Suprapubic skin (tissue), 4 donors: ENCODE measurements around a stretch of chr18.

DNA sequence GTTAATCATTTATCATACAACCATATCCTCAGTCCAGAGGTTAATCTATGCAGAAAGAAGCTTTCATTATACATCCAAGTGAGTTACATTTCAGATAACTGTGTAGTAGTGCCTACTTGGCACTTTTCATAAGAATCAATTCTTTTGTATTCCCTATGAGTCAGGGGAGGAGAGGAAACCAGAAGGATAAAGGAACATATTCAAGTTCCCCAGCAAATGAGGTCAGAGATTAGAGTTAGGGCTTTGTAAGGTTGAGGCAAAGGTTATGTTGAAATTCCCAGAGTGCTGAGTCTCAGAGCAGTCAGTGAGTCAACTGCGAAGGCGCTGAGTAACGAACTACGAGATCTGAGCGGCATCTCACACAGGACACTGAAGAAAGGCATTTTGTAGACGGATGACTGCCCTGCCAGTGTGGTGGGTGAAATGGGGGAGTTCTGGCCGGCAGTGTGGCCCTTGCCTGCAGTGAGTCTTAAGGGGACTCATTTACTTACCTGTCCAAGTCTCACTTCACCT is 25.0 kb upstream of the ME2 start:
- PRO-cap = no peak
- RAMPAGE, long total RNA, 4 experiments = no peak in any of the 4 experiments

DNA sequence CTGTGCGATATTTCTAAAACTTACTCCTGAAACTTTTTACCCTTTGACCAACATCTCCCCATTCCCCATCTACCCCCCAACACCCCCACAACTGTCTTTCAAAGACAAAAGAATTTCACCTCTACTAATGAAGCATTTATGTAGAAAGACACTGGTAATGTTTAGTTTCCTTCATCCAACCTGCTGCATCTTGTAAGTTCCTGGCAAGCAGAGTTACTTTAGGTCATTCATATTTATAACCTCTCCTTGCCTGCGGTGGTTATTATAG is 1.2 kb upstream of the ME2 start:
- PRO-cap = no peak
- RAMPAGE, long total RNA, 4 experiments = no peak in any of the 4 experiments

- PRO-cap = no peak
- RAMPAGE, long total RNA, 4 experiments = no peak in any of the 4 experiments
Measured at GRCh38 chr18:50938542-50938900, 29.3 kb upstream of the ELAC1 start.

DNA sequence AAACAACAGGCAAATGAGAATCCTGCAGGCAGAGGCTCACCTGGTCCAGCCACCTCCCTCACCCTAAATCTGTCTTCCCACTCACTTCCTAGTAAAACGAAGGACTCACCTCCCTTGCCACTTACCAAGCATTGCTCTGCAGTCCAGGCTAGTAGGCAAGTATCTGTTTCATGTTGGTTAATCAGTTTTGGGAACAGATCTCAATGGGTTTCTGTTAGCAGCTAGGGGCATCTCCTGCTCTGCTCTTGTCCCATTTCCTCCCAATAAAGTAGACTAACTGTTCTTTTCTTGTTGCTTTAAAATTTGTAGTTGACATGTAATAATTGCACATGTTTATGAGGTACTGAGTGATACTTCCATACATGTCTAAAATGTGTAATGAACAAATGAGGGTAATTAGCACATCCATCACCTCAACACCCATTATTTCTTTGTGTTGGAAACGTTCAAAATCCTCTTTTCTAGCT is 65.6 kb downstream of the MEX3C start:
- PRO-cap = no peak
- RAMPAGE, long total RNA, 4 experiments = no peak in any of the 4 experiments

- PRO-cap = no peak
- RAMPAGE, long total RNA, 4 experiments = start-site peak on the minus strand in 1 of 4 experiments, at chr18:51176641-51176819 at its widest, 19 reads per replicate
Measured at GRCh38 chr18:51176603-51177267, 20.7 kb downstream of the MEX3C start.

GRCh38 chr18:51193585-51194139 is 3.8 kb downstream of the MEX3C start:
- PRO-cap = no peak
- RAMPAGE, long total RNA, 4 experiments = no peak in any of the 4 experiments

- PRO-cap = no peak
- RAMPAGE, long total RNA, 4 experiments = no peak in any of the 4 experiments
Measured at GRCh38 chr18:51810988-51811213, 529.1 kb upstream of the DCC start.

DNA sequence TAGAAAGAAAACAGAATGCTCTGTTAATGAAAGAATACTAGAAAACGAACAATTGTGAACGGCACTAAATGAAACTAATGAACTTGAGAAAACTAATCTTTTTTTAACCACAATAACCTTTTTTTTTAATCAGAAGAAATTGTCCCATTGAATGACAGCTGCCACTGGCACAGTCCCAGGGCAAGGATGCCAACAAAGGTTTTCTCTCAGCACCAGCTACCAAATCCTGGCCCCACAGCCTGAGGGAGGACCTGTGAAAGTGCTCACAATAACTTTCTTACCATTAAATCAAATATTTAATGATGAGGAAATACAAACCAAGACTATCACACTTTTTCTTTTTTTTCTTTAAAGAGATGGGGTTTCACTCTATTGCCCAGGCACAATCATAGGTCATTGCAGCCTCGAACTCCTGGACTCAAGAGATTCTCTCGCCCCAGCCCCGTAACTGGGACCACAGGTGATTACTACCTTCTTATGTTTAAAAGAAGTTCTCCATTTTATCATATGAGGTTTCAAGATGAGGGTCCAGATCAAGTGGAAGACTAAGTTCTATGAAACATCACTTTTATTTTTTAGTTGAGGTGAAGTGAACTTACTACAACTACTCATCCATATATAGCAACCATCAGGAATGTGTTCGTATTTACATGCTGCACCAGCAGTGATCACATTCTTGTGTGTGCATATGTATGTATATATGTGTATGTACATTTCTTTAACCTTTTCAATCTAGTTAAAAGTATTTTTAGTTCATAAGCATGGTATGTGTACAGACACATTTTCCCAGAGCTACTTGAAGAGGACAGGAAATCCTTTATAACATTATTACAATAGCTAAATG is 2.1 kb downstream of the MBD2 start:
- PRO-cap = no peak
- RAMPAGE, long total RNA, 4 experiments = no peak in any of the 4 experiments

- PRO-cap = no peak
- RAMPAGE, long total RNA, 4 experiments = start-site peak on the minus strand in 1 of 4 experiments, at chr18:54223521-54223644 at its widest, 19 reads per replicate
Measured at GRCh38 chr18:54223478-54223830, 1.0 kb downstream of the MBD2 start.

GRCh38 chr18:55100739-55101284 is 141.6 kb upstream of the CCDC68 start:
- PRO-cap = no peak
- RAMPAGE, long total RNA, 4 experiments = no peak in any of the 4 experiments

GRCh38 chr18:55119331-55119798 is 160.1 kb upstream of the CCDC68 start:
- PRO-cap = no peak
- RAMPAGE, long total RNA, 4 experiments = no peak in any of the 4 experiments

DNA sequence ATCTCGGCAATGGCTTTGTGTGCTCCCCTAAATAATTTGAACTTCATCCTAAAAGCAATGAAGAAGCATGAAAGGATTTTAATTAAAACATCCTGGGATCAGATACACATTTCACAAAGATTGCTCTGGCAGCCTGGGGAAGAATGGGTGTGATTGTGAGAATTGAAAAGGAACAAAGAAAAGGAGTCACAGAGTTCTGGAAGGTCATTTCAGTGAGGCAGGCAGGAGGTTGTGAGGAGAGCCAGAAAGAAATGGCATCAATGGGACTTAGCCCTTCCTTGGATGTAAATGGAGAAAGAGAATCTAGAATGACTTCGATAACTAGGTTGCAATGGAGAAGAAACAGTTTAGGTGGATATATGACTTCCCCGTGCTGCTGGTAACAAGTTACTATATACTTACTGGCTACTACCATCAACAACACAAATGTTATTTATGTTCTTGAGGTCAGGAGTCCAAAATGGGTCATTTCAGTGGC is 228.3 kb upstream of the CCDC68 start:
- PRO-cap = no peak
- RAMPAGE, long total RNA, 4 experiments = no peak in any of the 4 experiments

GRCh38 chr18:55258775-55259232 is 299.5 kb upstream of the CCDC68 start:
- PRO-cap = no peak
- RAMPAGE, long total RNA, 4 experiments = no peak in any of the 4 experiments

DNA sequence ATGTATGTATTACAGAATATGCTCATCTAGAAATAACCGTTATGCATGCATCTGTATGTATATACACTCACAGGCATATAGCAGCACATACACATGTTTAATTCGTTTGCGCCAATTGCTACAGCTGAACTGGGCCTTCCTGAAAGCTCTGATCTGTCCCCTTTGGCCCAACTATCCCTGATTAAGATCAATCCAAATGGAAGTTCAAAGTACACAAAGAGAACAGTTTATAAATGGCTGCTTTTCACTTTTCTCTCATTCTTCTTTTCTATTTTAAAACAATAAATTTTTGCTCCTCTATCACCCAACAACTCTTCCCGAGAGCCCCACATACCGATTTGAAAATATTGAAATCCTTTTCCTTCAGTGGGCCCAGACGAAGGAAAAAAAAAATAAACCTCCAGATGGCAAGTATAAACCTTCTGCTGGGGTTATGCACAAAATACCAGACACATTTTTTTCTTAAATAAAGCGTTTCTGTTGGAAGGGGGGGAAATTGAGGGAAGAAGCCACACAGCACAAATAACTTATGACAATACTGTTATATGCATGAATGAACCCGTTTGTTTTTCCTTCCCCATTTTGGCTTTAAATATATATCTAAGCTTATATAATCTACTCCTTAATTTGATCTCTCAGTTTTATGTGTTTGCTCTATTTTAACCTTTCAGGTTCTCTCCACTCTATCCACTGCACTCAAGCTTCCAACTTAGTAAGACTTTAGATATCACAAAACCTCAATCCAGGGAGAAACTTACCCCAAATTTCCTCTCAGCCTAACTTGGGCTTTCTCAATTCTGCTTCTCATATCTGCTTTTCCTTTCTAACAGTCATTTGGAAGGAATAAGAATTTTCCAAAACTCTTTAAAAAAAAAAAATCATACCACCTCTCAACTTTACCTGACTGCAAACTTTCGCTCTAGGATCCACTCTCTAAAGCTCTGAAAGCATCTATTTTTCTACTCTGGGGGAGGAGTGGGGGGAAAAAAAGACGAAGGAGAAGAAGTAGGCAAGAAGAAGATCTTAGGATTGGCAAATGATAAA is 267.2 kb downstream of the TCF4 start:
- PRO-cap = no peak
- RAMPAGE, long total RNA, 4 experiments = no peak in any of the 4 experiments

GRCh38 chr18:55489572-55490082 is 98.4 kb downstream of the TCF4 start:
- PRO-cap = no peak
- RAMPAGE, long total RNA, 4 experiments = no peak in any of the 4 experiments

DNA sequence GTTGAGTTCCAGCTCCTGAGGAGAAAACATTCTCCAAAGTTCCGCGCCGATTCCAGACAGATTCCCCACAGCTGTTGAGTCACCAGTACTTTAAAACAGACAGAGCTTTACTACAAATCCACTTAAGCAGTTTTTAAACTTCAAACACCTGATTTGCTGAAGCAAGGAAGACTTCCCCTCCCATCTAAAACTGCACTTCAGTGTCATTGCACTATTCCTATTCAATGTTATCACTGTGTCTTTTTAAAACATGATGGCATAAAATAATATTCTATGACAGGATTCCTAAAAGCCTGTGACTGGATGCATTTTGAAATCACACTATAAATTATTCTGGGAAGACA is 41.0 kb downstream of the TCF4 start:
- PRO-cap = no peak
- RAMPAGE, long total RNA, 4 experiments = no peak in any of the 4 experiments

- PRO-cap = no peak
- RAMPAGE, long total RNA, 4 experiments = no peak in any of the 4 experiments
Measured at GRCh38 chr18:55579542-55579775, 8.5 kb downstream of the TCF4 start.

- PRO-cap = no peak
- RAMPAGE, long total RNA, 4 experiments = no peak in any of the 4 experiments
Measured at GRCh38 chr18:55780064-55781274, 192.5 kb upstream of the TCF4 start.

DNA sequence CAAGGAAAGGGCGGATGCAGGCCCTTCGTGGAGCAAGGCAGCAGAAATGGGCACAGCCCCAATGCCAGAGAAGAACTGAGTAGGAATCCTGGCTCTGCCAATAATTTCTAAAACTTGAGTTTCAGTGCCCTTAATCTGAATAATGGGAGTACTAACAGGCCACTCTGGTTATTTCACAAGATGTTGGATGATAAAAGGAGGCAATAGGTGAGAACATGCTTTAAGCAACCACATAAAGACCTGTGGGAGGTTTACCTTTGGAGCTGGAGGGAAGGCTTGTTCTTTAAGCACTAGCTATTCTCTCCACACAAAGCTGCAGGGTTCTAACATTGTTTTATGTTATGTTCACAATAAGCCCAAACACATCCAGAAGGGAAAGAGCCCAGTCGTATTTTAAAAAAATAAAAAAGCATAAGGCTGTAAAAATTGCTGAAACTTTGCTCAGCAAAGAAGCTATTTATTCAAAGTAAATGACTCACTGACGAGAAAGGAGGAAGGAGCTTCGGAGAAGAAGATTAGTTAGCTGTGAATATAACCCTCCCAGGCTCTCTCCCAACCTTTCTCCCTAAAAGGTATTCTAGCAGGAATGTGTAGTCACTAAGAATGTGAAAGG is 470.2 kb downstream of the TXNL1 start:
- PRO-cap = no peak
- RAMPAGE, long total RNA, 4 experiments = no peak in any of the 4 experiments

- PRO-cap = no peak
- RAMPAGE, long total RNA, 4 experiments = no peak in any of the 4 experiments
Measured at GRCh38 chr18:56199856-56200410, 438.5 kb downstream of the TXNL1 start.